Measurements from ENCODE around the genes PHF11 and KCNRG.

- PRO-cap: no peak
- RRBS: no CpG with 5 or more reads among the region's 3 CpGs
Measured at GRCh38 chr13:49334480-49334750, 86.7 kb downstream of the CDADC1 start.

DNA sequence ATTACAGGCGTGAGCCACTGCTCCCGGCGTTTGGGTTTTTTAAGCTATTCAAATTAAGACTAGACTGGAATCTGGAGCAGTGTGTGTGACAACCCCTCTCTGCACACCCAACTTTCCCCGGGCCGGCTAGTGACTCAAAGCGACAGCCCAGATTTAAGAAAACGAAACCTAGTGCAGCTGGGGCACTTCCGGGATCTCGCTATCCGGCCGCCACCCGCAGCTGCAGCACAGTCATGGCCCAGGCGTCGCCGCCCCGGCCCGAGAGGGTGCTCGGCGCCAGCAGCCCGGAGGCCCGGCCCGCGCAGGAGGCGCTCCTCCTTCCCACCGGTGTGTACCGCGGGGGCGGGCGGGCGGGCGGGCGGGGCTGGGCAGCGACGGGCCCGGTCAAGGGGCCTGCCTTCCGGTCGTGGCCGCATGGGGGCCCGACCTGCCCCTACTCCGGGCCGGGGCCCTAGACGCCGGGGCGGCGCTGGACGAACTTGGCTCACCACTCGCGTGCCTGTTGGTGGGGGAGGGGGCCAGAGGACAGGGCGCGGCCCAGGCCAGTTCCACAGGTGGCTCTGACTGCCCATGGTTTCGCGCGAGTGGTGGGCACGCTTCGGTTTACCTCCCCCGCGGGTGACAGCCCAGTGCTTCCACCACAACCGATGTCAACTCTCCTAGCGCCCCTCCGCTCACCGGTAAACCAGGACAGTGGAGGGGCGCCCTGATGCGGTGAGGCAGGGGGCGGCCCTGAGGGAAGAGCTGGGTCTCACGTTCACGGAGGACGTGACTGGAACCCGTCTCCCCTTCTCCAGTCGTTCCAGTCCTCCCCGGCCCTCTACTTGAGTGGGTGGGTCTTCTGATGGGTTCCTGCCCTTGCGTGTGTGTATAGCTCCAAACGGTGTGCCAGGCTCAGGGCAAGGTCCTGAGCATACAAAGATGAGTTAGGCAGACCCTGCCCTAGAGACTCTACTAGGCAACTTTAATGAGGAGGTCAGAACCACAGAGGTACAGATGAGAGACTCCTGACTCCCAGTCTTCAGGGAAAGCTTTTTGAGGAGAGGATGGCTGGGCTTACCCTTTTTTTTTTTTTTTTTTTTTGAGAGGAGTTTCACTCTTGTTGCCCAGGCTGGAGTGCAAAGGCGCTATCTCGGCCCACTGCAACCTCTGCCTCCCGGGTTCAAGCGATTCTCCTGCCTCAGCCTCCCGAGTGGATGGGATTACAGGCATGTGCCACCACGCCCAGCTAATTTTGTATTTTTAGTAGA, at the start of gene PHF11:
Gene PHF11, plus strand, starts transcription at position 185 of the 1,250 bp plus-strand sequence.
- PRO-cap: bidirectional peak, plus-strand start at position 185 of the sequence, minus-strand start at position 136 of the sequence; bidirectional peak, plus-strand start at position 454 of the sequence, minus-strand start at position 262 of the sequence
- RRBS: 82% methylated on average over 24 of the region's 78 CpGs

DNA sequence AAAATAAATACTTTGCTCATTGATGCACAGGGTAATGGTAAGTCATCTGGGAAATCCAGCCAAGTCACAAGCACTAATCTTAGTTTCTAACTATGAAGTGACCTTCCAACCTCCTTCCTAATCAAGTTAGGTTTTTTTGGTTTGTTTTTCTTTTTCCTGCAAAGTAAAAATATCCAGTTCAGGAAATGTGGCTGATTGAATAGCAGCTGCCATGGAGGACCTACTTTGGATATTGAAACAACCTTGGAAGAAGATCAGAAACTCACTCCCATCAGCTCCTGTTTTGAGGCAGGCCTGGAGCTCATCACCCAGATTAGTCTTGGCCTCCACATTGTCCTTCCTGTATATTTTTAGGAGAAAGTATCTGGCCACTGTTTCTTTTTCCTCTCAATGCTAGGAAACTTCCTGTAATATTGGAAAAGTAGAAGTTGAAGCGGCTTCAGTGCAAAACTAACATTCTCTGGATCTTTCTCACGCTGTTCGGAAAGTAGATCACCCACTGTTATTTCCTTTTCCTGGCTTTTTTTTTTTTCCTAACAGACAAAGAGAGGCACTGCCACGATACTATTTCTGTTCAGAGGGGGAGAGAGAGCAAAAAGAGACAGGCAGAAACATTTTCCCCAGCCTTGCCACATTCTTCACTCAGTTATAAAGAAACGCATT, 12.2 kb upstream of the ARL11 start:
- PRO-cap: no peak
- RRBS: no CpG with 5 or more reads among the region's 5 CpGs

- PRO-cap: no peak
- RRBS: no CpG with 5 or more reads among the region's 13 CpGs
Measured at GRCh38 chr13:49670496-49671360, 20.6 kb downstream of the EBPL start.

DNA sequence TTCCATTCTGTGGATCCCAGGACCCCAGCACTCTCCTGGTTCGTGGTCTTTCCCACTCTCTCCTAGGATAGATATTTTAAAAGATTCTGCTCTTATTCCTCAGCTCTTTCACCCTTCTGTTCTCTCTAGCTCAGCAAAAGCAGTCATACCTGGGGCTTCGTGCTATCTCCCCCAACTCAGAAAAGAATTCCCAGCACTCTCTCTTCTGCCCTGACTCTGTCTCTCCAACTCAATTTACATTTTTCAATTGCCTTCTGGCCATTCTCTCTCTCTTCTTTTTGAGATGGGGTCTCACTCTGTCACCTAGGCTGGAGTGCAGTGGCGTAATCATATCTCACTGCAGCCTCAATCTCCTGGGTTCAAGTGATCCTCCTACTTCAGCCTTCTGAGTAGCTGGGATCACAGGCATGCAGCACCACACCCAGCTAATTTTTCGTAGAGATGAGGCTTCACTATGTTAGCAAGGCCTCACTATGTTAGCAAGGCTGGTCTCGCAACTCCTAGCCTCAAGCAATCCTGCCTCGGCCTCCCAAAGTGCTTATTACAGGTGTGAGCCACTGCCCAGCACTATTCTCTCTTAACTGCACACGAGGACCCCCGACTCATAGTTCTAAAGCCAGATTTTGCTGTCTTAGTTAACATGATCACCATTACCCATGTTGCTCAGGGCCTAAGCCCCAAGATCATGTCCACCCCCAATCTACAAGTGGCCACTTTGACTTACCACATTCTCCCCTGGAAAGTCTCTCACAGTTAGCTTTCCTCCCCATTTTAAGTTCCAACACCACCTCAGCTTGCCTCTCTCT, 4.5 kb downstream of the EBPL start:
- PRO-cap: no peak
- RRBS: no CpG with 5 or more reads among the region's 8 CpGs

DNA sequence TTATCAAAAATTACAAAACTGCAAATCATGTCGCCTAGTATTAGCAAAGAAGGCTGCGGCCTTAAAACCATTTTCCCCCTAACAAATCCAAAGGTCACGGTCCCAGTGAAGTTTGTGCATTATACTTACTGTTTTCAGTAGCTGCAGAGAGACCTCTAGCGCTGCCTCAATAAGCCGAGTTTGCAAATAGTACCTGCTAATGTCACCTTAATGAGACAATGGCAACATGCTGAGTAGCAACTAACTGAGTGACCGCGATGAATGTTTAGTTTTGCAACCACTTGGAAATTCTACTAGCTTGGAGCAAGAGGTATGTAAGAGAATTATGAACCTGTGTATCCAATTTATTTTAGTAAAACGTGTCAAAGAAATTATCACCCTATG, 1.2 kb downstream of the KPNA3 start:
- PRO-cap: no peak
- RRBS: no CpG with 5 or more reads among the region's 8 CpGs

DNA sequence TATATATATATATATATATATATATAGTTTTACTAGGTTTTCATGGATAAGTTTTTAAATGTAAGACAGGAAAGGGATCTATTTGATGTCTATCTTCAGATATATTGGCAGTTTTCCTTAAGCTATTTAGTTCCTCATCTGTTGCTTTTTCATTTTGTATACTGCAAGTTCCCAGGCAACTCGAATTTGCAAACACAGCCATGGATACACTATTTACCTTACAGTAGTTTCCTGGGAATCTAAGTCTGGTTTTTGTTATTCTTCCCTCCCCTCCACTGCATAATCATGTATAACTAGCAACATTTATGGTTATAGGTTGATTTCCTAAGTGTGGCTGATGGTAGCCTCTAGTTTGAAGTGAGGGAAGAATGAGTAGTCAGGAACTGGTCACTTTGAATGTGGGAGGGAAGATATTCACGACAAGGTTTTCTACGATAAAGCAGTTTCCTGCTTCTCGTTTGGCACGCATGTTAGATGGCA, at the start of gene KCNRG:
Gene KCNRG, plus strand, starts transcription at position 319 of the 480 bp plus-strand sequence.
- PRO-cap: no peak
- RRBS: no CpG with 5 or more reads among the region's 5 CpGs

GRCh38 chr13:50045078-50045972, 30.1 kb downstream of the KCNRG start:
- PRO-cap: no peak
- RRBS: no CpG with 5 or more reads among the region's 2 CpGs

DNA sequence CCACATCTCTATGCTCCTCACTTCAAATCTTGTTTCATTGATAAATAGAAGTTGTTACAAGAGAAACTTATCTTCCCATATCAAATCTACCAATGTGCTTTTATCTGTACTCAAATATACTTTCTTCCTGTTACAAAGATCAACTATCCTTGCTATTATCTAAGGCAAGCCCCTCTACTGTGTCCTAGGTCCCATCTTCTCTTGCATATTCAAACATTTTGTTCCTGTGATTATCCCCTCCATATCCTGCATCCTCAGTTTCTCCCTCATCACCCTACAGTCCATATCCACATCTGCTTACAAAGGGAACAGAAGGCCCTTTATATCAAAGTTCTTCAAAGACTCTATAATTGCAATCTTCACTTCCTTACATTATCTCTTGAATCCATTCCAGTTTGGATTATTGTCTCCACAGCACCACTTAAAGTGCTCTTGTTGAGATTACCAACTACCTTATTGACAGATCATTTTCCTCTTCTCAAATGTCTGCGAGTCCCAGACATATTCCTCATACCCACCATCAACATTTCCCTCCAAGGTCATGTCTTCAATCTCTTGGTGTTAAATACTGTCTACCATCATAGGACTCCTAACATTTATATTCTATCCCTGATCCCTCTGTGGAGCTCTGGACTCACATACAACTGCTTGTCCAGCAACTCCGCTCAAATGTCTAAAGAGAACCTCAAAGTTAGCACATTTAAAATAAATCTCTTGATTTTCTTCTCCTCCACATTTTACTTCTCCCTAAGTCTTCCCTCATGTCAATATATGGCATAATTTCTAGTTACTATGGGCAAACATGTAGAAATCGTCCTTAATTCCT, 99.3 kb downstream of the KCNRG start:
- PRO-cap: no peak
- RRBS: no CpG with 5 or more reads among the region's 3 CpGs

DNA sequence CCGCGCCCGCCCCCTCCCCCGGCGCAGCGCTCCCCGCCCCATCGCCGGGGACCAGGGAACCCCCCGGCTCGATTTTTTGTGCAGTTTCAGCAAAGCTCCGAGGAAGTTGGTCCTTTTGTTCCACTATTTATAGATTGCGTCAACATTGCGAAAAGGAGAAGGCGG, 110.1 kb downstream of the KCNRG start:
- PRO-cap: bidirectional peak, plus-strand start at position 41 of the sequence, minus-strand start at position 102 of the sequence
- RRBS: no CpG with 5 or more reads among the region's 15 CpGs

DNA sequence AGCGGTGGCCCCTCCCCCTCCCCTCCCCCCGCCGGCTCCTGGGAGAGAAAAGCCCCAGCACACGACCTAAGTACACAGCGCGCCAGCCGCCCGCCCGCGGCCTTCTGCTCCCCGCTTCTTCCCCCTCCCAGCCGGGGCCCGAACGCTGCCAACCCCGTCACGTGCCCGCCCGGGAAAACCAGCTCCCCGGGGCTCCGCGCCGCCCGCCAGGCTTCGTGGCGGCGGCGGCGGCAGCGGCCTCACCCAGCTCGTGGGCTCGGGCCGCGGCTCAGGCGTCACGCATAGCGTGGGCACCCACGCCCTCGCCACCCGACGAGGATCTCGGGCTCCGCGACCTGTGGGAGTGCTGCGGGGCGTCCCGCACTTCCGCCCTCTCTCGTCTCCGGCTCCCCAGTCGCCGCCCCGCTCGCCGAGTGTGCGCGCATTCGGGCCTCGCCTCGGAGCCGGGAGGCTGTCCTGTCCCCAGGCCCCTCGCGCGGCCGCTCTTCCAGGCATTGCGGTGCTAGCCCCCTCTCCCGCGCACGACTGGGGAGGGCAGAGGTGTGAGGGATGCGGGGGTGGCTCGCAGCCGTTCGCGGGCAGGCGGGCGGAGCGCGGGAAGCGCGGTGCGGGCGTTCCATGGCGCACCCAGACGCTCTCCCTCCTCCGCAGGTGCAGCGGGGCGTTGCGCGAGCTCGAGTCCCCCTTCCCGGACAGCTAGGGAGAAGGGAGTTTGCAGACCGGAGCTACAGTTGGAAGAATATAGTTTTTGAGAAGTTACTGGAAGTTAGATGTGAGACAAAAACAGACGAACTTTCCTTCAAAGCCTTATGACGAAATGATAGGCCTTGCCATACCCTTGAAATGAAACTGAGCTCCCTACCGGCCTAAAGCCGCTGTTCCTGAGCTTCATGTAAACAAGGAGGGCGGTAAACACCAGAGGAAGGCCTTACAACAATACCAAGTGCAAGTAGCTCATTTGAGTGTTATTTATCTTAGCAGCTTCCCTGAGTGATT, 110.7 kb downstream of the KCNRG start:
- PRO-cap: bidirectional peak, plus-strand start at position 209 of the sequence, minus-strand start at position 106 of the sequence; bidirectional peak, plus-strand start at position 424 of the sequence, minus-strand start at position 417 of the sequence; bidirectional peak, plus-strand start at position 630 of the sequence, minus-strand start at position 653 of the sequence
- RRBS: 4% methylated on average over 22 of the region's 96 CpGs

DNA sequence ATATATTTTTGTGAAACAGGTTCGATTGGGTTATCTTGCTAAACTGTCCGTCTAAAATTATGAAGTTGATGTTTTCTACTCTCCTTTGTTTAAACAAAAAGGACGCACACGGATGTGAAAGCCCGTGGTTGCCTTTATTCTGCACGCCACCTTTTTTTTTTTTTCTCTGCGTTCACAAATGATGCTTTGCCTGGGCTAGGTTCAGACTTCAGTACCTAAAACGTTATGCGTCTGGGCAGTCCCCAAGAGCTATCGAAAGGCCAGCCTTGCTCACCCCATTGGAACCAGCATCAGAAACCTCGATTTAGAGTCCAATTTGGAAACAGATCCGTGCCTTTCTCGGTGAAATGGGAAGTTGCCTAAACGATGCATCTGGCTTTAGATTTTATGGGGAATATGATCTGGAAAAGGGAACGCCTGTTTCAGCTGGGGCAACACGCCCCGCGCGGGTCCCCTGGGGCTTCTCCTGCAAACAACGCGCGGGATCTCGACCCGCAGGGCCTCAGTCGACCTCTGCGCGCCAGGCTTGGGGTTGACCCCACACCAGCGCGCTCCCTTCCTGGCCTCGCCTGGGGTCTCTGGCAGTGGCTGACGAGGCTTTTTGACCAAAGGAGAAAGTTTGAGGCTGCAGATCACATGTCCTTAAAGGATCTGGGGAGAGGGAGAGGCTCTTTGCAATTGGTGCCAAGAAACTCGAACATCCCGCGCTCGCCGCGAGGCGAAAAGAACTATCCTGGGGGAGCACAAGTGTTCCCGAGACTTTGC, 114.1 kb downstream of the KCNRG start:
- PRO-cap: no peak
- RRBS: no CpG with 5 or more reads among the region's 39 CpGs

- PRO-cap: no peak
- RRBS: no CpG with 5 or more reads among the region's 10 CpGs
Measured at GRCh38 chr13:50594170-50594802, 249.2 kb downstream of the DLEU7 start.

DNA sequence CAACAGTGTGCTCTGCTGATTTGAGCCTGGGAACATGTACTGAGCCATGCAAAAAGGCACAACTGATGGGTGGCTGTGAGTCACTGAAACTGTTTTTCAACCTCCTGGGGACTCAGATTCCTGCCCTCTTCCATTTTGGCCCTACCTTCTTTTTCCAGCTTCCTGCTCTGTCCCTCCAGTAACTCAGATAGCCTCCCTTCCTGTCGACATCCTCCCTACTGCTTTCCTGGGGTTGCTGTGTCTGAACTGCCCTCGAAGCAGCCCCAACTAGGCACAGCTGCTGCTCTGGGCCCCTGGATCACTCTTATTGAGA, 13.6 kb downstream of the FAM124A start:
- PRO-cap: no peak
- RRBS: no CpG with 5 or more reads among the region's 2 CpGs

GRCh38 chr13:51369066-51369418, 29.6 kb downstream of the SERPINE3 start:
- PRO-cap: no peak
- RRBS: no CpG with 5 or more reads among the region's 4 CpGs

- PRO-cap: no peak
- RRBS: no CpG with 5 or more reads among the region's 4 CpGs
Measured at GRCh38 chr13:51380161-51380724, 40.8 kb downstream of the SERPINE3 start.

DNA sequence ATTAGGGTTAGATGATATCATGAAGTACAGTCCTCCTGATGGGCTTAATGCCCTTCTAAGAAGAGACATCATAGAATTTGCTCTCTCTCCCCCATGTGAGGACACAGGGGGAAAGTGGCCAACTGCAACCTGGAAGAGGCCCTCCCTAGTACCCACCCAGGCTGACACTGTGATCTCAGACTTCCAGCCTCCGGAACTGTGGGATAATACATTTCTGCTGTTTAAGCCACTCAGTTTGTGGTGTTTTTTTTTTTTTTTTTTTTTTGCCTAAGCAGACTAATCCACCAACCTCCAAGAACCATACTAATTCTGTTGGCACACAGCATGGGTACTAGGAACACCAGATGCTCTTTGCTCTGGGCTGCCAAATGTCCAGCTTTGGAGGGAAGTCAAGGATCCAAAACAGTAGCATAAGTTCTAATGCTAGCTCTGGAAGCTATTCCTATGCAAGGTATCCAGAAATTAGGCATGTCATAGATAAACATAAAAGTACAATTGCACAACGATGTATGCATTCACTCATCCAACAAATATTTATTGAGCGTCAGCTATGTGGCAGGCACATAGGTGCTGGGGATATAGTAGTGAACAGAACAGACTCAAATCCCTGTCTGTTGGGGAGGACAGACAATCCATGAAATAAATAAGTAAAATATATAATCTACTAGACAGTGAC, 64.5 kb upstream of the WDFY2 start:
- PRO-cap: no peak
- RRBS: no CpG with 5 or more reads among the region's 3 CpGs

DNA sequence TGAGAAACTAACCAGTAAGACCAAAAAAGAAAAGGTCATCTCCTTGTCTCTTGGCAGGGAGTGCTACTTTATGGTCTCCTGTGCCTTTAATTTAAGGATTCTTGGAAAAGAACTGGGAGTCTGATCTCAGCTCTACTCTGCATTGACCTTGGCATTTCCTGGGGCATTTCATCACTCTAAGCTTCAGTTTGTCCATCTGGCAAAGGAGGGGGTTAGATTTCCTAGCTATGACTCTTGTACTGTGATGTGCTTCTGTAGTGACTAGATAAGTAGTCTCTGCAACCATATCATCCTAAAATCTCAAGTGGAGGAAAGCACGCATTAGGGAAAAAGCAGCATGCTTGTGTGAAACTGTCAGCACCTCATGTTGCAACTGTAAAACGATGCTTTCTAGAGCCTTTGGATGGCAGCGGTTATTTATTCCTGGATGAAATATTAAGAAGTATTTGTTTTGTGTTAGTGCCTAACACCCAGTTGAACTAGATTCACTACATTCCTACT, 6.7 kb downstream of the WDFY2 start:
- PRO-cap: no peak
- RRBS: no CpG with 5 or more reads among the region's 3 CpGs

GRCh38 chr13:51614443-51615119, 30.3 kb downstream of the WDFY2 start:
- PRO-cap: no peak
- RRBS: no CpG with 5 or more reads among the region's 7 CpGs

GRCh38 chr13:51674156-51674869, 90.1 kb downstream of the WDFY2 start:
- PRO-cap: no peak
- RRBS: no CpG with 5 or more reads among the region's 8 CpGs